ENCODE measurements around the gene XRN2.

DNA sequence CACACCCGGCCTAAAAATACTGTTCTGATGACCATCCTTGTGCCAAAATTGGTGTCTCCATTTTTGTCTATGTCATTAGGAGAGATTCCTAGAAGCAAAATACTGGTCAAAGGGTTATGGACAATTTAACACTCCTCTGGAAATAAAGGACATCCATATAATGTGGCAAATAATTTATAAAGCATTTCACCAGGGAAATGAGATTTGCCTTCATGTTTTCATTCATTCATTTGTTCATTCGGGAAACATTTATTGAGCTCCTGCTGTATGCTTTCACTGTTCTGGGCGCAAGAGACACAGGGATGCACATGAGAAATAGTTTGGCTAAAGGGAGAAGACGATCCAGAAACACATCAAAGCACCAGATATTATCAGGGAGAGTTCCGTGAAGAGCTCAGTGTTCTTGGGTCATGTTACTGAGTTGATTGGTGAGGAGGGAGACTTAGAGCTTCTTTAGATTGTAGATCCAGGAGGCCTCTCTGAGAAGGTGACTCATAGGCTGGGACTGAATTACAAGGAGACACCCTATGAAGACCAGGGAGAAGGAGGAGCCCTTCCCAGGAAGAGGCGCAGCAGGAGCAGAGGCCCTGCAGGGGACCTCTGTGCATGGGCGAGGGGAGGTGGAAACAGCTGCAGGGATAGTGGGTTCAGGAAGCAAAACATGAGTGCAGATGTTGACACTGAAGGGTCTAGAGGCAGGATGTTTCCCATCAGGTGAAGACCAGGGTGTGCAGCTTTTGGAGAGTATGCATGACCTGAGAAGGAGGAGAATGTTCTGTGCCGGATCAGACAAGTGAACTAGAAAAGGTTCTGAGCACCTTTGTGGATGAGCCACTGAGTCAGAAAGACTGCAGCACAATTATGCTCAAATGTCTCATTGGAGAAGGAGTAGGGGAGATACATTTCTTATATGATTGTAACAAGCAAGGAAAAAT lies 196.5 kb downstream of the SLC24A3 start:
- PRO-cap = no peak

- PRO-cap = no peak
Measured at GRCh38 chr20:19552197-19552466, 205.9 kb upstream of the RIN2 start.

- PRO-cap = unidirectional peak, plus-strand start at chr20:19974790; bidirectional peak, plus-strand start at chr20:19975147, minus-strand start at chr20:19974922; unidirectional peak, plus-strand start at chr20:19975339
Measured at GRCh38 chr20:19974614-19975425, 42.3 kb upstream of the NAA20 start.

DNA sequence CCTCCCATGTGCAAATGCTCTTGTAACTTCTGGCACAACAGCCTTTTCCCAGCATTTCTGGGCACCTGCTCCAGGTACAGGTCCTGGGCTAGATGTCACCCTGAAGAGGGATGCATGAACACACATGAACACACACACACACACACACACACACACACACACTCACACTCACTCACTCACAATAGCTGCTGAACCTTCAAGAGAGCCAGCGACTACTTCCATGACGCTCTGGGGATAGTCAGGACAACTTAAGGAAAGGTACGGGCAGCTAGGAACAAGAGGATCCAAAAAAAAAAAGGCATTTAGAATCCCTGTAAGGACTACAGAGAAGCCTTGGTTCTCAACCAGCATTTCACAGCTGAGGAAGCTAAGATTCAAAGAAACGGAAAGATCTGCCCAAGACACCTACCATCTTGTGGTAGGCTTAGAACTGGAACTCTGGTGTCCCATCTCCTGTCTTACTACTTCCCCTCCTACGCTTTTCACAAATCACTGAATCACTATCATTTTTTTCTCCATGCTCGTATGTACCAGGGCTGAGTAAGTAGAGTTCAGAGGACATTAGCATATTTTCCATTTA lies 122.9 kb downstream of the INSM1 start:
- PRO-cap = no peak

GRCh38 chr20:20549192-20549916 lies 163.1 kb downstream of the RALGAPA2 start:
- PRO-cap = no peak

GRCh38 chr20:20570629-20571331 lies 141.7 kb downstream of the RALGAPA2 start:
- PRO-cap = no peak

DNA sequence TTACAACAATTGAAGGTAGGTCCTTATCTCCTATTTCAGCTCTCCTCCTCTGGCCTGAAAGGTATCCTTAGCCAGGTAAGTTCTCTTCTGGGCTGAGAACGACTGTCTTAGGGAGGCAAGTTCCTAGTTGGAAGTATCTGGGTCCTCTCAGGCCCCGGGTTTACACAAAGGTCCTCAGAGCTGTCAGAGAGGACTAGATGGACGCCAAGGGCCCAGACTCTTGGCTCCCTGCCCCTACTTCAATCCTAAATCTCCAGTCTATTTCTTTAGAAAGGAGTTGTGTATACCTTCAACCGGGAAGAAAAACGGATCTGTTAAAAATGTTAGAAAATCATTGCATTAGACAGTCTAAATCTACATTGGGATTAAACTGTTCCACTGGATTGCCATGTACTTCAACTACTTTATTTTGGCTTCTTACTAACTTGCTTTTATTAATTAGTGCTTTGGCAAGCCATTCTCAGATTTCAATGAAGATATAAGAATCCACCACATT lies 109.5 kb downstream of the RALGAPA2 start:
- PRO-cap = no peak

DNA sequence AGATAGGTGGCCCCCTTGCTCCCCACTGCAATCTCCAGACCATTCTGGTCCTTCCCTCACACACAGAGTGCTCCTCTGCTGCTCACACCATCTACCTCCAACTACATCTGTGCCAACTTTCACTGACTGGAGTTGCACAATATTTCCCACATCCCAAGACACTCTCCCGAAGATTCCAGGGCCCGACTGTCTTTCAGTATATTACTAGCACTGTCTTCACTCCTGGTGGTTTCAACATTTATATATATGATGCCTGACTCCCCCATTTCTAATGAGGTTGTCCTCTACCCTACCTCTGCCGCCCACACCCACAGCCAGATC lies 21.7 kb downstream of the RALGAPA2 start:
- PRO-cap = no peak

DNA sequence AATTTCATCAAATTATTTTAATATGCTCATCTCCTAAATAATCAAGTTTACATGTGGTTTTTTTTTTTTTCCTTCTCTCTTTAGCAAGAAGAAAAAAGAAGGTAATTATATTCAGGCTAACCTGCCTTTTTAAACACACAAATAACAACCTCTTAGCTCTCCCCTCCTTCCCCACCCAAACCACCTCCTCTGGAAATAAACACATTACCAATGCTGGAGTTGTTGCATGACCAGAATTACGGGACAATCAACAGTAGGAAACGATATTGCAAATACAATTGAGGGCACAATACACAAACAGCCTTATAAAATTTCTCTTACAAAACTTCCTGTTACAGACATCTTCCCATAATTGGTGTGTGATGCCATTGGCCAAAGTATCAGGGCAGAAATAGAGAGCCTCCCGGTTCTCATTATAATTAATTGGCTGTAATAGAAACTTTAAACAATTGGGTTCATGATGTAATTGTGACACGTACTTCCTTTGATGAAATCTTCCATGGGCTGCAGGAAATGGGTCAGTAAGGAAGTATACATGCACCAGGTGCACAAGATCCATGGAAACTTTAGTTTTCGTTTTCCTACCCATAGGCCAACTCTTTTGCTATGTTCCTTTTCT lies 40.2 kb upstream of the RALGAPA2 start:
- PRO-cap = no peak

DNA sequence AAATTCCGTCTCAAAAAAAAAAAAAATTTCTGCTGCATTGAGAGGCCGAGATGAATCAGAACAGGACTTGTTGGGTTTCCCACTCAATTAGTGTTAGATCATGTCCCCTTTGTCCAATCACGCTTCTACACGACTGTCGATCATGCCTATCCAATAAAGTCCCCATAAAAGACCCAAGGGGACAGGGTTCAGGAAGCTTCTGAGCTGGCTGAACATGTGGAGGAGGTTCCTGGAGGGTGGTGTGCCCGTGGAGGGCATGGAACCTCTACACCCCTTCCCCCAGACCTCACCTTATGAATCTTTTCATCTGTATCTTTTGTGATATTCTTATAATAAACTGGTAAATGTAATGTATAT lies 3.3 kb upstream of the KIZ start:
- PRO-cap = no peak

DNA sequence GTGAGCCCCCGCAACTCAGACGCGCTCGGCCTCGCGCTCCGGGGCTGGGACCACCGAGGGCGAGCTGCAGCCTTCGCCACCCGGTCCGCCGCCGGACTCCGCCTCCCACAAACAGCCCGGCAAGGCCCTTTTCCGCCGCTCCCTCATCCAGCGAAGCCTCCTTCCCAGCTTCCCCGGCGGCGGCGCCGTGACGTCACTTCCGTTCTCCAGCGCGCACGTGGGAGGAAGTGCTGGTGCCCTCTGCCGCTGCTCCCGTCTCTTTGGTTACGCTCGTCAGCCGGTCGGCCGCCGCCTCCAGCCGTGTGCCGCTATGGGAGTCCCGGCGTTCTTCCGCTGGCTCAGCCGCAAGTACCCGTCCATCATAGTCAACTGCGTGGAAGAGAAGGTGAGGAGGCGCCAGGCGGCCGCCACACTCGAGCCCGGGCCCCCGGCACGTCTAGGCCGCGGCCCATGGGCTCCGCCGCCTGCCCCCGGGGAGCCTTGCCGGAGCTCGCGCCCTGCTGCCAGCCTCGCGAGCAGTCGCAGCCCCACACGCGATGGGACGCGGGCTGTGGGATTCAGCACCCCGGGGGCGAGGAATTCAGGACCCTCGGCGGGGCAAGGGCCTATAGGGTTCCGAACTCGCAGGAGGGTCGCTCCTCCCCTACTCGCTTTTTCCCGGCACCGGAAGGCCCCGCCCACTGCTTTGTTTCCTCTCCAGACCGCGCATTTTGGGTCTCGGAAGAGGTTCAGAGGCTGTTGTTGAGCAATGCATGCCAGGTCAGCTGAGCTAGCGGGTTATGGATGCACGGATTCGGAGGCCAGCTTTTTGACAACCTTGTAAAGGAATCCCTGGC lies at the start of gene XRN2:
TSS of gene XRN2 (plus strand) at position 243 of the 836 bp plus-strand sequence.
- PRO-cap = bidirectional peak, plus-strand start at position 263 of the sequence, minus-strand start at position 145 of the sequence; bidirectional peak, plus-strand start at position 767 of the sequence, minus-strand start at position 659 of the sequence

DNA sequence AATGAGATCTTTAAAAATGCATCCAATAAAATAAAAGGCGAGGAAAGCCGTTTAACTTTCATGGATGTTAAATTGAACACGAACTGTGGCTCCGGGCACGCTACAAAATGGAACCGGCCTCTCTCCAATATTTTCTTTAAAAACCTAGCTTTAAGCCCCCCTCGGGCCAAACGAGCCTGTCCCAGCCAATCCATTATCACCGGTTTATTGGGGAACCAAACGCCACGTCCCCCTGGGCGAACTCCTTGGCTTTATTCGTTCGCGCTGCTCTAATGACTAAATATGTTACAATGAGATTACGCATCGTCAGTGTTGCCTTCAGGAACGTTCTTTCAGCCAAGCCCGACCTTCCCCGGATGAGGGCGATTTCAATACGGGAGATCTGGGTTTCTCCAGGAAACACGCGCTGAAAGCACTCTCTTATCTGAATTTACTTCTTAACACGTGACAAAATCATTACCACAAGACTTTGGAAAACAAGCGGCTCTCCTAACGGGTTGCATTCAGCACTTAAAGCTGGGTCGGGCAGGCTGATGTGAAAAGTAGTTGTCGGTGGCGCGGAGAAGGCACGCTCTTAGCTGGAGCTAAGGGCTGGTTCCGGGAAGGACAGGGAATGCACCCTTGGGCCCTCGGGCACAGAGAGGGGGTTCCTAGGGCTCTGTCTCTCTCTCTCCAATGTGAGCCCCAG lies 6.8 kb upstream of the NKX2-2 start:
- PRO-cap = no peak

DNA sequence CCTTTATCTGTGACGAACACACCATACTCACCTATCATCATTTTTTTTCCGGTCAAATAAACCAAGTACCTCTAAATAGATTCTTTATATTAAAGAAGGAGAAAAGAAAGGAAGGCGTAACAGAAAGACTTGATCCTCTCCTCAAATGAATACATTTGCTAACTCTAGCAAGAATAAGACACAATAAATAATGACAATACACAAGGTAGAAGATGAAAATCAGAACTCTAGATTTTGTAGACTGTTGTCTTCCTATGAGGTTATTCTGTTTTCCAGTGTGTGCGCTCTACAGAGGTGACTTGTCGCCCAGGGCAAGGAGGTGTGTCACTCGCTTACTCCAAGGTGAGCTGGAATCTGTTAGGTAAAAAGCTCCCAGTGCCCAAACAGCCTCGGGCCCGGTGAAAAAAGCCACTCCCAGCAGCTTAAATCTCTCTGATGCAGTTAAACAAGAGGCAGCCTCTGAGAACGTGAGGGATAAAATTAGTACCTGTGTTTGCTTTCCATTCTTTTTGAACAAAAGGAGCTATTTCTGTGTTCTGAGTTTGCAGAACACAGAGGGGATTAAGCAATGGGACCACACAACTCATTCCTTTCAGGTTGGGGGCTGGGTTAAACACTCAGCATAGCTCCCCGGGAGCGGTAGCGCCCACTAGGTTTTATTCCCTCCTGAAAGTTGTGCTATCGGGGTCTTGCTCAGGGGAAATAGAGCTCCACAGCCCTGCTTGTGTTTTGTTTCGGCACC lies 181.4 kb downstream of the FOXA2 start:
- PRO-cap = no peak

- PRO-cap = no peak
Measured at GRCh38 chr20:22430804-22431275, 153.5 kb downstream of the FOXA2 start.

DNA sequence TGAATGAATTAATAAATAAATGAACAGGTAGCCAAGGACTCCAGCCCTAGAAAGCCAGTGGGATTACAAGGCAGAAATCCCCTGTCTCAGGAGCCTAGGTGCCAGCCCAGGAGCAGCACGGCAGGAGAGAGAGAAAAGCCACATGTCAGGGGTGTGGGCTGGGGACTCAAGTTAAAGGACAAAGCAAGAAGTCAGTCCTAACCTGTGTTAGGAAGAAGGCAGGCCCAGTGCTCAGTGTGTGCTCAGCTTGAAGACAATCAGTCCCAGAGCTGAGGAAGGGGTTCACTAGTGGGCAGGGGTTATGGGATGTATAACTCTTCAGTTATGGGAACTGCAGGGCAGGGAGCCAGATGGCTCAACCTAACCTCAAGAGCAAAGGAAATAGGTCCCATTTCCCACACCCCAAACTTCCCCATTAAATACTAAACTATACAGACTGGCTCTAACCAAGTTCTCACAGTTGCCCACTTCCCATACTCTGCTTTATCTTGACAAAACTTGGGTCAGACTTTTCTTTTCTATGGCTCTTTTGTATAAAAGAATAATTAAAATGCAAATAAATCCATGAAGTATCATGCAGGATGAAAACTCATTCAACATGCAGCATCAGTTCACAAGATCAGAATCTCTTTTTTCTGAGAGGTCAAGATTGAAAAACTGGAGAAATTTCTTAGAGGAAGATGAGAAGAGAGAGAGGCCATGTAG lies 7.4 kb upstream of the SSTR4 start:
- PRO-cap = no peak

GRCh38 chr20:23049941-23050537 lies 567 bp upstream of the THBD start:
- PRO-cap = bidirectional peak, plus-strand start at chr20:23050301, minus-strand start at chr20:23050242

DNA sequence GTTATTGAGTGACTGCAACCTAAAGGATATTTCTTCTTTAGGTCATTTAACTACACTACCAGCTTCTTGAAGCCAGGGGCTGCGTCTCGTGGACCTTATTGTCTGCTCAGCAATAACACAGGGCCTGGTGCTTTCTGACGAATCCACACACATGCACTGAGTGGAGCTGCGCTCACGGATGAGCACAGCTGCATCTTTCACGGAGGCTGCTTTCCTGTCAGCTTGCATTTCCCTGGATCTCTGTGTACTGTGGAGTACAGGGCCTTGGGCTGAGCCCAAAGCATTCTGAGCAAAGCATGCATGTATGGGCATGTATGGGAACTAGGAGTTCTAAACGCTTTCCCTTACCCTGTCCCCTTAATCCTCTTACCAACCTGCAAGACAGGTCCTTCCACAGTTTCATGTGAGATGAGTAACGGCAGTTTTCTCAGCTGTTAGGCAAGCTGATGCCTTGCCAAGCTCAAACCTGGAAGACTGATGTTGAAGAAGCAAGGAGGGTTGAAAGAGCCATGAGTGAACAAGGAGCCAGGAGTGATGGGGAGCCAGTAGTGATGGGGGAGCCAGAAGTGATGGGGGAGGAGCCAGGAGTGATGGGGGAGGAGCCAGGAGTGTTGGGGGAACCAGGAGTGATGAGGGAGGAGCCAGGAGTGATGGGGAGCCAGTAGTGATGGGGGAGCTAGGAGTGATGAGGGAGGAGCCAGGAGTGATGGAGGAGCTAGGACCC lies 14.3 kb upstream of the CD93 start:
- PRO-cap = no peak

GRCh38 chr20:23139474-23139717 lies 53.3 kb upstream of the CD93 start:
- PRO-cap = no peak

- PRO-cap = no peak
Measured at GRCh38 chr20:23353309-23353899, 2.8 kb downstream of the NXT1 start.

DNA sequence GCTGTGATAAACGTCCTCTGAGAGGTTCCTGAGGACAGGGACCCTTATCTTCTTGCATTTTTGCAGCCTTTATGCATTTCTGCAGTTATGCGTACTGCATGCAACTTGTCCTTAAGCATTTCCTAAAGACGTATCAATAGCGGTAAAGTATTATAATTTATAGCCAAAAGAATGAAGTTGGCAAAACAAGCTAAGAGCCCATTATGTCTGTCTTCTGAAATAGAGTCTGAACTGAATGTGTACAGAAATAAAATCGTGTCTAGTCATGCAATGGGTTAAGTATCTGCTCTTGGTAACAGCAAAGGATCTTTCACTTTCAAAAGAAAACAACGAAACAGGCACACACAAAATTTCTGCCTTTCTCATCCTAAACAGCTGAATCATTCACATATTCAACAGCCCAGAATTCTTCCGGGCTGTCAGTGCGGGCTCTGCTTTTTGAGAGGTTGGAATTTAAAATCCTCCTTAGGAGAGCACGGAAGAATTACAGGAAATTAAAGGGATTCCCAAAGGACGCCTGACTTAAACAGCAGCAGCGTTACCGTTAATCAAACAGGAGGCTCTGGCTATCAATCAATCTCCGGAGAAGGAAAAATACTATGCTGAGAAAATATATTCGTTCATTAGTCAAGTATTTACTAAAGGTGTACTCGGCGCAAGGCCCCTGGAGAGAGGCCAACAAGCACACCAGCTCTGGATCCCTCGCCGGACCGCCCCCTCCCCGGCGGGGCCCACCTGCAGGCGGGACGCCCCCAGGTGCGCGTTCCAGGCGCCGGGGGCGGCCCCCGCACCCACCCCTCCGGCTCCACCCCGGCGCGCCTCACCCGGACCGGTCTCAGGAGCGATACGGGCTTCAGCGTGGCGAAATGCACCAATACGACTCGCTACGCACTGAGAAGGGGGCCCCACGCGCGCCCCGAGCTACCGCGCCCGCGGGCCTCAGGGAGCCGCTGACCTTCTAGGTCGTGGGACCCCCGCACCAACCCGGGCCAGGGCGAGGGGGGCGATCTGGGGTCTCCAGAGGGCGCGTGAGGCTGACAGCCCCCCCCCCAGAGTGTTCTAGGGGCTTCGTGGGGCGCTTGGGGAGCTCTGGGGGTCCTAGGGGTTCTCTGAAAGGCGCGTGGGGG lies 1.2 kb downstream of the NAPB start:
- PRO-cap = no peak